REH cell (cell line): Measurements from ENCODE around the genes INSRR, OR10X1 and OR10J5.

GRCh38 chr1:156848231-156848655 is 10.7 kb downstream of the INSRR start:
- PRO-cap, result no peak

DNA sequence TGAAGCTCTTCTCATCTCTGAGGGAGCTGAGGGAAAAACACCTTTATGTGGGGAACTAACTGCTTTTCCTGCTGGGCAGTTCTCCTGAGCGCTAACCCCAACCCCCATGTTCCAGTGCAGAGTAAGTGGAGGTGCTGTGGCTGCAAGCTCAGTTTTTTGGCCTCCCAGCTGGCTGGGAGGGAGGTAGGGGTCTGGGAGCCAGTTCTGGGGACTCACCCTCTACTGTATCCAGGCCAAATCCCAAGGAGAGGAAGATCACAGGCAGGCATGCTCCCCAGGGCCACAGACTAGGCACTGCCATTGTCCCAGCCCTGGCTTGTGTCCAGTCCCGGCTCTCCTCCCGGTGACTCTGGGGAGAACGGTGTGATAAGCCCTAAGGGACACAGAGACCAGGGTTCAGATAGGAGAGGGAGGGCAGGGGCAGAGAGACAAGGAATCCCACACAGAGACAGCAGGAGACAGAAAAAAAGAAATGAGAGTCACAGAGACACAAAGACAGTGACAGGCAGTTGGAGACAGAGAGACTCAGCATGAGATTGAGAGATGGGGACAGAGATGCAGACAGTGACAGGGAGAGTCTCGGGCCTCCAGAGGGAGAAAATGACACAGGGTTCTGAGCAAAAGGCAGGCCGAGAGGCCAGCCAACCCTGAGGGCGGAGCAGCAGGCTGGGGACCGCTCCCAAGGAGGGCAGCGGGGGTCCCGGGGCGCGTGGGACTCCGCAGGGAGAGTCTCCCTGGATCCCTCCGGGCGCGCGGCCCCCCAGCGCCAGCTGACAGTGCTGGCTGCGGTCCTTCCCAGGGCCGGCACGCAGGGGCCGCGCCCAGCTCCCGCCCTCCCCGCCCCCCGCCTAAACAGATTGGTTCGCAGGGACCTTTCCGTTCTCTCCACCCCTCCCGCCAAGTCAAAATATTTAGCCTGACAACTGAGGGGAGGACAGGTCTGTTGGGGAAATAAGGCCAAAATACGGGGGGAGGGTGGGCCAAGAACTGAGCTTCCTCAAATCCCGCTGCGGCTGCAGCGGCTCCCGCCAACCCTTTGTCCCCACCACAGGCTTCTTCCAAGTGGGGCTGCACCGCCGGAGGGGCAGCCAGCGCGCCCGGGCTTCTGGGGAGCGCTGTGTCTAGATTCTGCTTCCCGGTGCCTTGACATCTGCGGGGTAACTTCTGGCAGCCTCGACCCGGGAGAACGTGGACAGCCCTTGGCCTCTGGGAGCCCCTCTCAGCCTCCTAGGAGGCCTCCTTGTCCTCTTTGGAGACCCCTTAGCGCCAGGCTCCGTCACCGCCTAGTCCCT is at the start of gene INSRR:
INSRR (minus strand) TSS at position 797 of the 1,292 bp plus-strand sequence.
- PRO-cap, result no peak

GRCh38 chr1:156862961-156863662 is 2.4 kb downstream of the NTRK1 start:
- PRO-cap, result no peak

DNA sequence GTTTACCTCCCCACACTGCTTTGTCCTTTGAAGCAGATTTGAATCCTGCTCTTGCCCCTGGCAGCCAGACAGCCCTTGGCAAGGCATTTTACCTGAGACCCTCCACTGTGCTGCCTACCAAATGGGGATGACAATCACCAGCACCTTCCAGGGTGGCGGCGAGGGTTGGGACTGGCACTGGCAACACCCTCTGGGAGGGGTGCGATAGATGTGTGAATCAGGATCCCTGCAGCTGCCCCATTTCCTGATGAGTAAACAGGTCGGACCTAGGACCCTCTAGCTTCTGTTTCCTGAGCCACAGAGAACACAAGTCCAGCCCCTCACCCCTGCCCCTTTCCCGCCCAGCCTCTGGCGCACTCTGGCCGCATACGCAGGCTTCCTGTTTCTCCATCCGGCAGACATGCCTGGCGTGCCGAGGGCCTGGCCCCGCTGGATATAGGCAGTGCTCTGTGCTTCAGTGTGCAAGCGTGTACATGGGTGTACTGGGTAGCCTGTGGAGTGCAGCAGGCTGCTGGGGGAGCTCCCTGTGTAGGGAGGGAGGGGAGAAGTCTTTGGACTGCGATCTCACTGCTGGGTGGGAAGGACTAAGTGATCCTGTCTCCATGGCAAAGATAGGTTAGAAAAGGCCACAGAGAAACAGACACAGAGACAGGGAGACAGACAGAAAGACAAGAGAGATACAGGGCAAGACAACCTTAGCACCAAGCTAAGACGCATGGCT is 4.7 kb downstream of the PEAR1 start:
- PRO-cap, result no peak

GRCh38 chr1:156914399-156915070 is 5.9 kb upstream of the LRRC71 start:
- PRO-cap, result no peak

DNA sequence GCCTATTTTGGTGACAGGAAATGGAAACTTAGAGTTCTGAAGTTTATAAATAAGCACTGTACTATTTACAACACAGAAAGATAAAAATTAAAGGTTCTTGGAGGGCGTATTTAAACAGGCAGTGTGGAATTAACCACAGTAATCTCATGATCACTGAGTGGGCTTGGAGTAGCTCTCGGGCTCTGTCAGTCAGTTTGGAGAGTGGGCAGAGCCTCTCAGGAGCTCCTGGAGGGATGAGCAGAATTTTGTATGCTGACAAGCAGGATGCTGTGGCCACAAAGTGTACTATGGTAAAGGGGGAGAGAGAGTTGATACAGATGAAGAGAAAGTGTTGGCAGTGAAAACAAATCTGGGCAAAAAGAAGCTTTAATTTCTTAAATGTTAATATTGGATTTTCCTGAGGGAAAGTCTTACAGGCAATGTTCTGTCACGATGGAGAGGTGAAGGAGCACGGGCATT is 10.3 kb upstream of the FCRL5 start:
- PRO-cap, result no peak

GRCh38 chr1:157815307-157815746 is 4.6 kb downstream of the FCRL1 start:
- PRO-cap, result no peak

GRCh38 chr1:158045946-158046577 is 52.6 kb downstream of the KIRREL1 start:
- PRO-cap, result no peak

DNA sequence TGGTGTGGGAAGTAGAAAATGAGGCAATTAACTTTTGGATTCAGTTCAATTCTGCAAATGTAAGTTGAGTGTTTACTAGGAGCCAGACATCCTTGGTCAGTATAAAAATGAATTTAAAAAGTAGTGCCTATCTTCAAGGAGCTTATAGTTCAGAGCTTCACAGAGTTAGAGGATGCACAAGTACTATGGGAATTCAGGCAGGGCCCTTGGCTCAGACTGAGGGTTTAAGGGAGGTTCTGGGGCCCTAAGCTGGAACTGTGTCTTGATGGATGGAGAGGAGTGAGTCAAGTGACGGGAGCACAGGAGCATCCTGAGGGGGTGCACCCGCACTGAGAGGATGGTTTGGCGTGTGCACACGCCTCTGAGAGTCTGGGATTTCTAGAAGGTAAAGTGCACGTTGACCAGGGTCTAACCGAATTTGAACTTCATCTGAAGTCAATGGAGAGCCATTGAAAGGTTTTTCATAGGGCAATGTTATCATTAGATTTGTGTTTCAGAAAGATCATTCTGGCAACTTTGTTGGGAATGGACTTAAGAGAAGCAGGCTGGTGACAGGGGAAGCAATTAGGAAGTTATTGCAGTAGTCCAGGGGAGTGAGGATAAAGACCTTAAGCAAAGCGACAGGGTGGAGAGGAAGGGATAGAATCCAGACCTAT is 55.8 kb downstream of the KIRREL1 start:
- PRO-cap, result no peak

- PRO-cap, result no peak
These were observed 3.5 kb upstream of the CD1D start for GRCh38 chr1:158177223-158177589.

DNA sequence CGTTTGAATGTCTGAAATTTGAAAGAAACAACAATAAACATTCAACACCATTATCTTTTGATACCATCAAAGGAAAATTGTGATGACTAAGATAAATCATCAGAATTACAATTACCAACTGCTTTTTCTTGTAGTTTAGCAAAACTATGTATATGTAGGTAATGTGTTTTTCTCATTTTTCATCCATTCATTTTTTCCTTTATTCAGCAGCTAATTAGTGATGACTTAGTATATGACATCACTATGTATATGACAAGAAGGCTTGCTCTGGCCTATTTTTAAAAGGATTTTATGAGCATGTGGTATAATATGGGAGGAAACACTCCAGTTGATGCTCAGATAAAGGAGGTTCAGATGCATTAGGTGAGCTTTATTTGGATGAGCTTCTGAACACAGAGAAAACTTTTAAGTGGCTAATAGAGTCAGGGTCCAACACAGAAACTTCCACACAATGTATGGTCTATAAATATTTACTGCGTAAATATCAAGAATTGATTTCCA is at the start of gene OR10X1:
OR10X1 (minus strand) TSS at position 51 of the 501 bp plus-strand sequence.
- PRO-cap, result no peak

GRCh38 chr1:158951973-158952423 is 20.6 kb downstream of the PYHIN1 start:
- PRO-cap, result bidirectional peak, plus-strand start at chr1:158952309, minus-strand start at chr1:158952070; bidirectional peak, plus-strand start at chr1:158952654, minus-strand start at chr1:158952343

GRCh38 chr1:159053189-159054116 is 23.1 kb downstream of the AIM2 start:
- PRO-cap, result no peak

DNA sequence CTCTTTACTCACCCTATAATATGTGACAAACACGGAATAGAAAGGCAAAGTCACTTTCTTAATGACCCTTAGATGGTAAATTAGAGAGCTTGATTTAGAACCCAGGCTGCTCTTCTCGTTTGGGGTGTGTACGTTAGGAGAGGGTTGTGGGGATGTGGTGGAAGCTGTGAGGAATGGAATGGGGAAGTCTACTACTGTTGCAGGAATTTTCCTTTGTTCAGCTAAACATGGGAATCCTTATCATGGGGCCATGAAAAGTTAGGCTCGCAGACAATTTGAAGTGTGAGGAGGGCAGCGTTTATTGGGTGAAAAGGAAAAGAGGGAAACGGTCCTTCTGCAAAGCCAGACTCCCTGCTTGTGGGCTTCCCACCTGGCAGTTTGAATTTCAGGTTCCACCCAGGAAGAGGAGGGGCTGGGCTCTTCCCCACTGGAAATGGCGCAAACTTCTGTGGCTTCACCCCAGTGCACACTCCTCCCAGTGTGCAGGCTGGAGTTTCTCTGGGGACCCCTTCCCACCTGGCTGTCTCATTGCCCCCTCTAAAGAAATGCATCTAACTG is 20.6 kb downstream of the AIM2 start:
- PRO-cap, result no peak

DNA sequence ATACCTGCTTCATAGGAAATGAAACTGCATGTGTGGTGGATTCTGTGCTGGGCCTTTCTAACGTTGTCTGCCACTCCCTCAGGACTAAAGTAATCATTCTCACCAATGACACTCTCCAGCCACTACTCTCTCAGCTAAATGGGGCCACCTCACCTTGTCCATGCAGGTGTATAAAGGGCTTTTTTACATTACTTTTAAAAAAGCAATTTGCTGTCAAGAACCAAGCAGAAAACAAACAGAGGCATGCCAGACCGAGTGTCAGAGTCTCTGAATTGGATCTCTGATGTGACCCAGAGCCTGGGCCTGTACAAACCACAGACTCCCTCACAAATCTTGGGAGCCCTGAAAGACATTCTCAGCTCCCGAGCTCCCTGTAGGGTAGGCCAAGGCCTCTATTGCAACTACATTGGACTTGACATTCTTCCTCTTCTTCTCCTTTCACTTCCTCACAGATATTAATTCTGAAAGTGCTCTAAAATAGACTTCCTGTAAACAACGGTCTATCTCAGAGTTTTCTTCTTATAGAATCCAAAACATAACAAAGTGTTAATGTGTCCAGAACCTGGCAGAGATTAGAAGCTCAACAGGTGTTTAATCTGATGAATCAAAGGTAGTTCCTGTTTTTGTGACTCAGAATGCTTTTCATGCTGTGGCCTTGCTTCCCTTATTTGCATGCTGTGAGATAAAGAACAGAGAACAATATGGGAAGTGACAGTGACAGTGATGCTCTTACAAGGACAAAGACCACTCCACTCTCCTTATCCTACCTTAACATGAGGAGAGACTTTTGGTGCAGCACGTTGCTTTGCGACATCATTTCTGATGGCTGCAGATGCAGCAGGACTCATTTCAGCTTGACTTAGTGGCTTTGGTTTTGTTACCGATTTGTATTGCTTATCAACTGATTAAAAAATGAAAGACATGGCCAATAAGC is 8.5 kb downstream of the AIM2 start:
- PRO-cap, result bidirectional peak, plus-strand start at position 714 of the sequence, minus-strand start at position 463 of the sequence

- PRO-cap, result no peak
These were observed 18.8 kb upstream of the AIM2 start for GRCh38 chr1:159095313-159095721.

DNA sequence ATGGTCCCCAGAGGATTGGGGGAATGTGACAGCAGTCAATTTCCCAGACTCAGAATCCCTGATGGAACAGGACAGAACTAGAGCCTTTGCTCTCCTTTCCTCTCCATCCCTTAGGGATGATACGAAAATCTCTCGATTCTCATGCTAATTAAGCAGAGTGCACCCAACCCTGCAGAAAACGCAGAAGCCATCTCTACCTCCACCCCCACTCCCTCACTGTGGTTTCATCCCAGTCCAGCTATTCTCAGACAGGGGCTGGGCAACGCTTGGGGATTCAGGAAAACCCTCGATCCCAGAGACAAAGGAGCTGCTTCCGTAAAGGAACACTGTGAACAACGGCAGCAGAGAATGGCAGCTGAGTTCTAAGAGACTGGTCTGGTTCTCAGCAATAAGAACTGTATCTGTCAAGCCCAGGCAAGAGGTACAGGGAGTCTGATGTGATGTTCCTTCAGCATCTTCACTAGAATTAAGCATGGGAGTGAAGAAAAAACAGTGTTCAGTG is 29.5 kb upstream of the CADM3 start:
- PRO-cap, result no peak

DNA sequence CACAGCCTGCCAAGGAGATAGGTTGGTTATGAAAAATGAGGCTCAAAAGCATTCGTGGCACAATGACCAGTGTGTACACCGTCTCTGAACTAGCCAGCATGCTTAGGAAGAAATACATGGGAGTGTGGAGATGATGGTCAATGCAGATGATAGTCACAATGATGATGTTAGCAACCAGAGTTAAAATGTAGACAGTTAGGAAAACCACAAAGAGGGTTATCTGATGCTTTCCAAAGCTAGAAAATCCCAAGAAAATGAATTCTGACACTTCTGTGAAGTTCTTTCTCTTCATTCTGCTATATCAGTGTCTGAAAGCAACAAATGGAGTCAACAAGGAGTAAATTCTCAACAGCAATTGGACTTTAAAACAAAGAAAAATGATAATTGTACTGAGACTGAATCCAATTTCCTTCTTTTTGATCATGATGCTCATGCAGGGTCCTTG is at the start of gene OR10J5:
OR10J5 (minus strand) TSS at position 292 of the 445 bp plus-strand sequence.
- PRO-cap, result no peak

GRCh38 chr1:159588939-159589253 is 1.3 kb downstream of the APCS start:
- PRO-cap, result no peak

DNA sequence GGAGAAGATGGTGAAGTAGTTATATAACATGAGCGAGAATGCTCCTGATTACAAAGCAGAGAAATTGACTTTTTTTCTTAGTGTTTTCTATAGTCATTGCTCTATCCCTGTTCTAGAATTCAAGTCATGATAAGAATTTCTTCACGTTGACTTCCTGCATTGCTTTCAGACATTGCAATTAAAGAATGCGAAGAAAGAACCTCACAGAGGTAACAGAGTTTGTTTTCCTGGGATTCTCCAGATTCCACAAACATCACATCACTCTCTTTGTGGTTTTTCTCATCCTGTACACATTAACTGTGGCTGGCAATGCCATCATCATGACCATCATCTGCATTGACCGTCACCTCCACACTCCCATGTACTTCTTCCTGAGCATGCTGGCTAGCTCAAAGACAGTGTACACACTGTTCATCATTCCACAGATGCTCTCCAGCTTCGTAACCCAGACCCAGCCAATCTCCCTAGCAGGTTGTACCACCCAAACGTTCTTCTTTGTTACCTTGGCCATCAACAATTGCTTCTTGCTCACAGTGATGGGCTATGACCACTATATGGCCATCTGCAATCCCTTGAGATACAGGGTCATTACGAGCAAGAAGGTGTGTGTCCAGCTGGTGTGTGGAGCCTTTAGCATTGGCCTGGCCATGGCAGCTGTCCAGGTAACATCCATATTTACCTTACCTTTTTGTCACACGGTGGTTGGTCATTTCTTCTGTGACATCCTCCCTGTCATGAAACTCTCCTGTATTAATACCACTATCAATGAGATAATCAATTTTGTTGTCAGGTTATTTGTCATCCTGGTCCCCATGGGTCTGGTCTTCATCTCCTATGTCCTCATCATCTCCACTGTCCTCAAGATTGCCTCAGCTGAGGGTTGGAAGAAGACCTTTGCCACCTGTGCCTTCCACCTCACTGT is 10.7 kb downstream of the APCS start:
- PRO-cap, result no peak